Measurements from ENCODE around the gene EPHA5.

DNA sequence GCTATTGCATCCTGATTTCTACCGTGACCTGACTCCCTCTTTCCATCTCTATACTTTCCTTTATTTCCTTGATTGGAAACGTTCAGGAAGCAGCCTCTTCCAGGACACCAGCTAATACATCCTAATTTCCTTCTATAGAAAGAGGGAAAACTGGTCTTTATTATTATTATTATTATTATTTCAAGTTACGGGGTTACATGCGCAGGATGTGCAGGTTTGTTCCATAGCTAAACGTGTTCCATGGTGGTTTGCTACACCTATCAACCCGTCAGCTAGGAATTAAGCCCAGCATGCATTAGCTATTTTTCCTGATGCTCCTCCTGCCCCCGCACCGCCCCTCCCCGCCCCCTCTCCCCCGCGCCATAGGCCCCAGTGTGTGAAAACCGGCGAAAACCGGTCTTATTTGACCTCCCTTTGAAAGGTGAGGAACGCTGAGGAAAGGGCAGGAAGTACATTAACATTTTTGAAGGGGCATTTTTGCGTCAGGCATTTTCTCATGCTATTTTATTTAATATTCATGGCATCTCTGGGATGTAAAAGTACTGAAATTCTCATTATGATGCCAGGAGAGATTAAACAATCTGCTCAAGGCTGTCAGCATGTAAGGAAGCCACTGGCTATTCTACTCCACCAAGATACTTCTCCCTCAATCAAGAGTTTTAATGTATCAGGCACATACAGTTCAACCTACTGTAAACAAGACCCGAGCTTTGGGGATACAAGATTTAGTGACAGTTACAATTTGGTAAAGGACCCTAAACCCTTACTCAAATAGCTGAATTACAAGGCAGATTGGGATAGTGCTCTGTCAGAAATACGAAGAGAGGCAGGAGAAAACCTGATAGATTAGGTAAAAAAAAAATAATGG lies 1.1 kb upstream of the NMU start:
- PRO-cap, result no peak

GRCh38 chr4:55868156-55868626 lies 14.7 kb downstream of the EXOC1 start:
- PRO-cap, result no peak

- PRO-cap, result no peak
These were observed 28.2 kb upstream of the CEP135 start for GRCh38 chr4:55920451-55921129.

- PRO-cap, result bidirectional peak, plus-strand start at chr4:55948225, minus-strand start at chr4:55948029
These were observed 1.1 kb upstream of the CEP135 start for GRCh38 chr4:55947272-55948361.

DNA sequence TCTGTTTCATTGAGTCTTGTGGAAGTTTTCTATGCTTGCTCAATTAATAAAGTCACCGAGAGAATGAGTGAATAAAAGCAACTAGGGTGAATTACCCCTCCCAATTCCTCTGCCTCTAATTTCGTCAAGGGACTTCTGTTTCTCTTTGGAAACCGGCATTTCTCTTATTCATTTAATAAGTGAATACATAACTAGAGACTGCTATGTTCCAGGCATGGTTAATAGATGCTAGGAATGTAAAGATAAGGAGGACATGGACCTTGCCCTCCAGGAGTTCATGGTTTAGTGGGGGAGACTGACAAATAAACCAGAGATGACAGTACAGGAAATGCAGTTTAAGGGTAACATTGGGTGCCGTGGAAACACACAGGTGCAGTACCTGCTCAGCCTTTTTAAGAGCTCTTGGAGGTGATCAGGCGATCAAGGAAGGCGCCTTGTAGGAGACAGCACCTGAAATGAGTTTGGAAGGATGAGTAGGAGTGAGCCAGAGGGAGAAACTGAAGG lies 145.9 kb downstream of the AASDH start:
- PRO-cap, result no peak

DNA sequence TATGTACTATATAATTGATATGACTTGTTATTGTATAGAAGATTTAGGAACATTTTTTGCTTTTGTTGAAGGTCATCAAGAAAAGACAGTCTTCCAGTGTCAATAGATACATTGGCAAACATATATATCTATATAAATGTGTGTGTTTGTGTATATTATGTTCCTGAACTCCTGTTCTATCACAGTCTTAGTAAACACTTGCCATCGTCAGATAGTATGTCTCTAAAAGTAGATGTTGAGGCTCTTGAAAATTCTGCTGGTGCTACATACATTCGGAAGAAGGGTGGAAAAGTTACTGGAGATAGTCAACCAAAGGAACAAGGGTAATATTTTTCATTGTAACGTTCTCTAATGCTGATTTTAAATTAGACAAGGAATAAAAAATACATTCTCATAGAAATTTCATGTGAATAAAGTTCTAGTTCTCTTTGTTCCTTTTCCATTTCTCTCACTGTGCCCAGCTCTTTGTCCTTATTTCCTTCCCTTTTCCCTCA lies 14.3 kb upstream of the ARL9 start:
- PRO-cap, result no peak

- PRO-cap, result no peak
These were observed 25.5 kb downstream of the HOPX start for GRCh38 chr4:56655597-56655910.

- PRO-cap, result no peak
These were observed 18.5 kb downstream of the IGFBP7 start for GRCh38 chr4:57091552-57092140.

GRCh38 chr4:57104151-57105168 lies 5.7 kb downstream of the IGFBP7 start:
- PRO-cap, result no peak

DNA sequence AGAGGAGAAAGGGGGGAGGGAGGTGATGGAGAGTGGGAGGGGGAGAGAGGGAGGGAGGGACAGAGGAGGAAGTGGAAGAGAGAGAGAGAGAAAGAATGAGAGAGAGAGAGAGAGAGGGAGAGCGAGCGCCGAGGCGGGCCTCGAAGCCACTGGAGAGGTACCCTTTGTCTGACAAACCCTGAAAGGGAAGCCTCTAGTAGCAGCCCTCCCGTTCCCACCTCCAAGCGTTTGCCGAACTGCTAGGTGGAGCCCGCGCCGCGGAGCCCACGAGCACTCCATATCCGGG lies 226 bp upstream of the ADGRL3 start:
- PRO-cap, result no peak

DNA sequence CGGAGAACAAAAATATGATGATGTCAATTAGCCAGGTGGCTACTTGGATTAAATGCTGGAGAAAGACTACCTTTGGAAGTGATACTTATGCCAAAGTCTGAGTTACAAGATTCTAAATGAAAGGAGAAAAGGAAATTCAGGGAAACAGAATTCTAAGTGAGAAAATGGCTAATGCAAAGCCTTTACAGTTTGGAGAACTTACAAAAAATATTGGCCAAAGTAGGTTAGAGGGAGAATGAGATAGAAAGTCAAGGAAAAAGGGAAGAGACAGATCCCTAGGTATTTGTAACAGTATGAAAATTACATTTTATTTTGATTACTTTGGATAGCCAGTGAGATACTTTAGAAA lies 840.6 kb downstream of the ADGRL3 start:
- PRO-cap, result no peak

DNA sequence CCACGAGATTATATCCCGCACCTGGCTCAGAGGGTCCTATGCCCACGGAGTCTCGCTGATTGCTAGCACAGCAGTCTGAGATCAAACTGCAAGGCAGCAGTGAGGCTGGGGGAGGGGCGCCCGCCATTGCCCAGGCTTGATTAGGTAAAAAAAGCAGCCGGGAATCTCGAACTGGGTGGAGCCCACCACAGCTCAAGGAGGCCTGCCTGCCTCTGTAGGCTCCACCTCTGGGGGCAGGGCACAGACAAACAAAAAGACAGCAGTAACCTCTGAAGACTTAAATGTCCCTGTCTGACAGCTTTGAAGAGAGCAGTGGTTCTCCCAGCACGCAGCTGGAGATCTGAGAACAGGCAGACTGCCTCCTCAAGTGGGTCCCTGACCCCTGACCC lies 876.4 kb downstream of the TECRL start:
- PRO-cap, result no peak

DNA sequence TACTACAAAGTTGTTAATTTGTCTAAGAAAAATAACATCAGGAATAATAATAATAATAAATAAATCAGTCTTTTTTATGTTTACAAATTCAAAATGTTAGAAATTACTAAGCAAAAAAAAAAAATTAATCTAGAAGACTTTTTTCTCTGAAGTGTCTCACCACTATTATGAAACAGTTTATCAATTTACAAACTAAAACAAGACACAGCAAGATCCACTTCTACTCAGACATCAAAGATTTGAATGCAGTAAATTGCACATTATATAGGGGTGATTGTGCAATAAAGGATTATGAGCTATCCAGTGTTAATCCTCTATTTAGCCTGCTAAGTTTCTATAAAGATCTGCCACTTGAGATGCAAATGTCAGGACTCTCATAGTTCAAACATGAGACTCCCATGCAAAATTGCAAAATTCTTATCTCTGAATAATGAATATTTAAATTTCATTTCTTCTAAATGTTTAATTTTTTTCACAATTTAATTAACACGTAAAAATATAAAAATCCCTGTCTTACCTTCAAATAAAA lies 2.3 kb downstream of the TECRL start:
- PRO-cap, result no peak

GRCh38 chr4:64484575-64484901 lies 75.3 kb upstream of the TECRL start:
- PRO-cap, result no peak

DNA sequence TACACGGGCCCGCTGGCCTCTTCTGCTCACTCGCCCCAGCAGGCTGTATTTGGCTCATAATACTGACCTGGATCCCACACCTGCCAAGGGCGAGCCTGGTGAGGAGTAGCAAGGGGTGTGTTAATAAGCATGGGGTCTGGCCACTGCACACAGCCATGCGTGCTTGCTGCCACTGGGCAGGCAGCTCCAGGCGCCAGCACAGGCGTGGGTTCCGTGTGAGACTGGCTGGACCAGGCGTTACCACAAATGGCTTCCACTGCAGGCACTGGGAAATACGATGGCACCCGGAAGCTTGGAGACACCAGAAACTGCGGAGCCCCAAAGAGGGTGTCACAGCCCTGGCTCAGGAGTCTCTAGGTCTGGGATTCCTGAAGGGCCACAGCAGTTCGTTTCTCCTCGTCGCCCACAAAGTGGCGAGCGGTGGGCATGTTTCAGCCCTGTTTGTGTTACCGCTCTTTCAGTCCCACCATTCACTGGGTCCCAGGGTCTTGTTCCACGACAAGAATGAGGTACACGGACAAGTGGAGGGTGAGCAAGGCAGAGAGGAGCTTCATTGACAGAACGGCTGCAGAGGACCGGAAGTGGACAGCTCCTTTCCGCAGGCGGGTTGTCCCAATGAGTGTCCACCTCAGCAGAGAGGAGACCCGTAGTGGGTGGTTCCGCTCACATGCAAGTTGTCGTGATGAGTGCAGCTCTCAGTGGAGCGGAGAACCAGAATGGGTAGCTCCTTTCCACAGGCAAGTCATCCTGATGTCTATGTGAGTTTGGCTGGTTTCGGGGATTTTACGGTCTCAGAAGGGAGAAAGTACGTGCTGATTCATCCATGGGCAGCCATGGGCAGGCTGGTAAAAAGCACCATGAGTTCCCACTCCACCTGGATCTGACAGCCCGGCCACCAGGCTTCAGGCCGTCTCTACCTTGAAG lies 428.8 kb downstream of the EPHA5 start:
- PRO-cap, result no peak

DNA sequence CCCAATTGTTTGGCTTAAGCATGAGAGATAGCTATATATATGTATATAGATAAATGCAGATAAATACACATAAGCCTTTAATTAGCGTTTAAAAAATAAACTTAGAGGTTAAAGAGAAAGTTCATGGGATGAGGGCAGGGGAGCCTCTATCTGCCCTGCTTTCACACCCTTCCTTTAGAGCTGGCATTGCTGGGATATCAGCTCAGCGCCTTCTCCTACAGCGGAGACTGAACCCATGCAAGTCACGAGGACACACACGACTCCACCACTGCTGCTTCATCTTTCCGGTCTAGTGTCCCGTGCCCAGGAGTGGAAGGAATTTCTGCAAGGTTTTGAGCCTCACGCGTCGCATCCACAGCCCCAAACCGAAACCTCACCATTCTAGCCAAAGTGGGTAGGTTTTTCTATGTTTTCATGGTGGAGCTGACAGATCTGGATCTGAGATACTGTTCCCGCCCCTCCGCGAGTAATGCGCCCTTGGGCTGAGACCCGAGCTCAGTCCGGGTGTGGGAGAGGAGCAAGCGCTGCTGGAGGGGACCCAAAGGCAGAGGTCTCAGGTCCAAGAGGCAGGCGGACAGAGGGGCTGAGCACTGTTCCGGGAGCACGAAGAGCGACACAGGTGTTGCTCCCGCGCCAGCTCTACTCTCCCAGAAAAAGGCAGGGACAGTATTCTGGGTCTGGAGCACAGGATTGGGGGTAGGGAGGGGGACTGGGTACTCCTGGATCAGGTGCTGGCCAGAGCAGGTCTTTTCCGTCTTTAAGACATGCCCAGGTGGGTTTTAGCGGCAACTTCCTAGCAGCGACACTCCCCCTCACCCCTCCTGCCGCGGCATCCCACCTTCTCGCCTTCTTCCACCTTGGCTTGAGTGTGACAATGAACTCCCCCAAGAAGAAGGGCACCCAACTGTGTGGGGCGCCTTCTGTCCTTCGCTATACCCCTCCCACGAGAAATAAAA lies 2.0 kb downstream of the EPHA5 start:
- PRO-cap, result unidirectional peak, plus-strand start at position 223 of the sequence; unidirectional peak, plus-strand start at position 498 of the sequence

- PRO-cap, result bidirectional peak, plus-strand start at chr4:65670620, minus-strand start at chr4:65670463
These were observed at the start of gene EPHA5 for GRCh38 chr4:65670192-65671083. Gene EPHA5 (minus strand): TSS chr4:65670489.

DNA sequence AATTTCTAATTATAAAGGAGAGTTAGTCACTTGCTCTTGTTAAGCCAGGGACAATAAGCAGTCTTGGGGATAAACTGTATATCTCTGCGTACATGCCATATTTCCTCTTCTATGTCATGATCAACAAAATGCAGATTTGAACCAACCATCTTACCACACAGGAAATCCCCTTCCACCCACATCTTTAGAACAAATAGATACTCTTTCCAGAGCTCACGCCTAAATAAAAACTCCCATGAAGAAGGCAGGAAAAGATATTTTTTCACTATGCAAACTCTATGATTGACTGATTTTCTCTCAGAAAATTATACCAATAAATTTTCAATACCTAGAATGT lies 23.0 kb downstream of the STAP1 start:
- PRO-cap, result no peak

DNA sequence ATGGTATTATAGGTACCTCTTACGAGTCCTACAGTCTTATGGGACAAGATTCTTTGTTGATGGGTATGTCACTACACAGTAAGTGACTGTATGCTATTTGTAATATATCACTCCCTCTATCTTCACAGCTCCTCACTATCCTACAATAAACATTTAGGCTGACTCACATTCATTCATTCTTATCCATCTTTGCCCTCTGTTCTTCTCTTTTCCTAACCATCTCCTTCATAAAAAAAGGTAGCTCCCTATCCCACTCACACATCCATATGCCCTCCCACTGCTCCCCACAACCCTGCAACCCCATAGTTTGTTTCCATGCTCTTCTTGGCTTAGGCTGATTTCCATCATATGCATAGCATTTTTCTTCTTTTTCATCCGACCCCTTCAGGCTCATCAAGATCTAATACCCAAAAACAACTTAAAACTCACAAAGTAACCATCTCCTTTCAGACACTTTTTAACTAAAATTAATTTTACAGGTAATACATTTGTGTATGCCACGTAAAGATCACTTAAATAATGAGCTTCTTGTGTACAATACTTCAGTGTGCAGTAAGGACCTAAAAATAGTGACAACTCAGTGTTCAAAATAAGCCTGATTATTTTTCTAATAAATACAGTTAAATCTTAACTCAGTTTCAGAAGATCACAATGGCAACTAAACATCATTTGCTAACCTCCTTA lies 20.8 kb downstream of the YTHDC1 start:
- PRO-cap, result no peak

DNA sequence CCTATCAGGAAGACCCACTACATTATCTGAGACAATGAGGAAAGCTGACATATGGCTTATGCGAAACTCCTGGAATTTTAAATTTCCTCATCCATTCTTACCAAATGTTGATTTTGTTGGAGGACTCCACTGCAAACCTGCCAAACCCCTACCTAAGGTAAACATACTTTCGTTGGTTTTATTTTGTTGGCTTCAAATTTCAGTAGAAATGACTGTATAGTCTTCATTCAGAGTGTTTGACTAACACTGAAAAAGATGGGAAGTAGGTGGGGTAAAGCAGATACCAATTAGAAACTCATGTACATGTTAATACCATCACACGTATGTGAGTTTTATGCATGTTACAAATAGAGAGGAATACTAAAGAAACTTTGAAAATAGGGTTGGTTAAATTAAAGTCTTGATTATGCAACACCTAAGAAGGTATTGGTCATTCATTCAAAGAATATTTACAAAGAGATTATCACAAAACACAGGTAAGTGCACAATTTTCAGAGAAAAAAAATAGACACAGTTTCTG lies 2.3 kb downstream of the UGT2B10 start:
- PRO-cap, result no peak

All from A673 (cell line).